Helper T cell (primary cell): ENCODE measurements around the genes PPEF1 and ADGRG2.

DNA sequence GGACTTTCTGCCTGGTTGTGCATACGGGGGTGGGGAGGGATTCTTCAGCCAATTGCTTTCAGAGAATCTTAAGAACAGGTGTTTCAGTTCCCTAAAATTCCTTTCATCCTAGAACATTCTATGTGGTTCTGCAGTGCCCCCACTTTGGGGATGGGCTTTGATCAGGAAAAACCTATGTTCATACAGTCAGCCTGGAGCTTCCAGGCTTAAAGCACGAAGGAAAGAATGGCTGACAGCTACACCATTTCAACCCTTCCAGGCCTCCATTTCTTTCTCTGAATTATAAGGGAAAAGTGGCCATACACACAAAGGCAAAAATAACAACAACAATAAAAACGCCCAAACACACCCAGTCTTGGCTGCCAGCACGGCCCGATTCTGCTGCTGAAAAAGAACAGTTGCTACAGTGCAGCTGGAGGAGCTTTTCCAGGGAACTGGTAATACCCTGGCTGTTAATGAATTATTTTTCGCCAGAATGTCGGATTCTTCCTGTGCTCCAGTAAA is 6.7 kb downstream of the RAI2 start:
- PRO-cap, 2 experiments, result no peak in any of the 2 experiments

- PRO-cap, 2 experiments, result no peak in any of the 2 experiments
Observed at GRCh38 chrX:18104103-18105089, 116.3 kb downstream of the BEND2 start.

GRCh38 chrX:18707276-18707872 is at the start of gene PPEF1:
PPEF1 (plus strand) TSS chrX:18707645.
- PRO-cap, 2 experiments, result no peak in any of the 2 experiments

GRCh38 chrX:18725214-18725743 is 17.8 kb downstream of the PPEF1 start:
- PRO-cap, 2 experiments, result no peak in any of the 2 experiments

GRCh38 chrX:19121987-19122809 is at the start of gene ADGRG2:
ADGRG2 (minus strand) TSS chrX:19122468.
- PRO-cap, 2 experiments, result no peak in any of the 2 experiments

DNA sequence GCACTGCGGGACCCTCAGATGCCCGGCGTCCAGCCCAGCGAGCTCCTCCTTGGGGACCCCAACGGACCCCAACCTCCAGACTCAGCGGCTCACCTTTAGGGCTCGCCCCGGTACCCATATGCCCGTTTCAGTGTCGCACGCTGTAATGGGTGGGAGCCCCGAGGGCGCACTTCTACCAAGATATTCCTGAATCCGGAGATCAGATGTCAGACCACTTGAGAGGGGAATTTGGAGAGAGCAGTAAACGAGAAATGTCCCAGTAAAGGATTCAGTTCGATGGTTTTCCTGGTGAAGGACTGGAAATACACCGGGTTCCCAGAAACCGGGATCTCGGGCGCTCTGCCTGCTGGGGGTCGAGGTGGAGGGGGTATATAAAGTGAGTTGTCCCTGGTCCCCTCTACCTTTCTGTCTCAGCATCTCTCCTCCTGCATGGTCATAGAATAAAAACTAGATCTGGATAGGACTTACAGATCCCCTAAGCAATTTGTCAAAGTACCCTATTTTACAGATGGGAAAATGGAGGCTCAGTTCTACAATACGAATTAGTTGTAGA is 618 bp upstream of the ADGRG2 start:
- PRO-cap, 2 experiments, result no peak in any of the 2 experiments

- PRO-cap, 2 experiments, result no peak in any of the 2 experiments
Observed at GRCh38 chrX:19755683-19755959, 131.8 kb downstream of the SH3KBP1 start.

- PRO-cap, 2 experiments, result no peak in any of the 2 experiments
Observed at GRCh38 chrX:19833065-19834090, 54.0 kb downstream of the SH3KBP1 start.

DNA sequence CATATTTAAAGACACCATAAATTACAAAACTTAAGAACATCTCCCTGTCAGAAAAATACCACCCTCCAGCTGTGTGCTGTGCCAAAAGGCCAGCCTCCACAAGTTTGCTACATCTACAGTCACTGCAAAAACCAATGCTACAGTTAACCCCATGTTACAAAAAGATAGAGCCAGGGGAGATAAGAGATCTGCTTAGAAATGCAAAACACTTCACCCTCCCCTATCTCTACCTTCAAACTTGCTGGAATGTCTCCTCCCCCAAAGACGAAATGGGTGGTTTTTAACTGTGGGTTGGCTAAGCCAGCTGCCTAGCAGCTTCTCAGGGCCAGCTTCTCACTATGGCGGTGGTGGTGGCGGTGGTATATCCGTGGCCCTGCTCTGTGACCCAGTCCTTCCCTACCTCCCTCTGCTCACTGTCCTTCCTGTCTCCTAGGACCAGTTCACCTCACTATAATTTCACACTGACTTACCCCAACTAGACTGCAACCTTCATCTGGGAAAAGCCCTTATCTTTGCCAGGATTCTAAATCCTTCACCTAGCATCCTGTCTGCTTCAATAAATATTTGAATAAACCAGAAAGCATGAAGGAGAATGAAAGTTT is 46.5 kb downstream of the SH3KBP1 start:
- PRO-cap, 2 experiments, result peak in 2 of 2 experiments; most common plus-strand start position 339 of the sequence (in 2)

DNA sequence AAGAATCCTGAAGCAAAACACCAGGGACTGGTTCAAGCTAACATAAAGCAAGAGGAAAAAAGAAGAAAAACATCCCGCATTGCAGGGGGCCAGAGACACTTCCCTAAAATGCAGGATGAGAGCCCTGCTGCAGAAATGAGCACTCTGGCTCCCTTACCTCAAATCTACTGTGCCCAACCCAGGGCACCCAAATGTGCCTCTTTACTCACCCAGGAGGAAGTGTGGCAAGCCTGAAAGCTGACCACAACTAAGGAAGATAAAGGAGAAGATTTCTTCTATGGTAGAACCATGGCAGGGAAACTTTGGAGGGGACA is 21.4 kb downstream of the SH3KBP1 start:
- PRO-cap, 2 experiments, result no peak in any of the 2 experiments

DNA sequence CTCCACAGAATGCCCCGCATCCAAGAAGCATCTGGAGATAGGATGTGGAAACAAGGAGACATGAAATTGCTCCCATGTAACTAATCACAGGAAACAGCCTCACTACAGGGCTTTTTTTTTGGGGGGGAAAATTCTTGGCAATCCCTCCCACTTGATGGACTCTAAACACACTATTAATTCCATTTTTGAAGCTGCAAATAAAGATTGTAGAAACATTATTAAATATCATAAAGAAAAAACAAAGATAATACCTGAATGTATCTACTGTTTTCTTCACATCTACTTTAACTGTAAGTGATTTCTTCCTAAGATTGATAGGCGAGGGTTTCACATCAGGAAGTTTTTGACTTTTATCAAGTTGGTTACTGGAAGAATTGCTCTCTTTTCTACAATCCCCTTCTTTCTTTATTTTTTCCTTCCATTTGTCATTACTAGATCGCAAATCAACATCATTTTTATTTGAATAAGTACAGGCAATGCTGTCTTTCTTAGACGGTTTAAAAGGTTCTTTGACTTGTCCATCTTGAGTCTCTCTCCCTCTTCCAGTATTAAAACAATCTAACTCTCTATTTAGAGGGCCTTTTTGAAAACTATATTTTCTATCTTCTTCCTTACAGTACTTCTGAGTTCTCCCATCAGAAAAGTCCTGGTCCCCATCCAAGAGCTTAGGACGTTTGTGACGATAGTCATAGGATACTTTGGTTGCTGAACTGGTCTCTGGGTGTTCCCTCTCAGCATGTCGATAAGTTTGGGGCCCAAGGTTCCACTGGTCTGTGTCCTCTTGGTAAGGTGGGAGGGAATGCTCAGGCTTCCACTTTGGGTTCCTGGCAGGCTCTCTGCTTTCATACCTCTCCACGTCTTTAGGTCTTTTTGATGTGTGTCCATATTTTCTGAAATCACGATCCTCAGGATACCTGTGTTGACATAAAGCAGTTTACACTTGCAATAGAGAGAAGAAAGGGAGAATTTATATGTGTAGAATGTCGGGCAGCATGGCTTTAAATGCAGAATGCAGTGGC is 25.8 kb downstream of the BCLAF3 start:
- PRO-cap, 2 experiments, result no peak in any of the 2 experiments

DNA sequence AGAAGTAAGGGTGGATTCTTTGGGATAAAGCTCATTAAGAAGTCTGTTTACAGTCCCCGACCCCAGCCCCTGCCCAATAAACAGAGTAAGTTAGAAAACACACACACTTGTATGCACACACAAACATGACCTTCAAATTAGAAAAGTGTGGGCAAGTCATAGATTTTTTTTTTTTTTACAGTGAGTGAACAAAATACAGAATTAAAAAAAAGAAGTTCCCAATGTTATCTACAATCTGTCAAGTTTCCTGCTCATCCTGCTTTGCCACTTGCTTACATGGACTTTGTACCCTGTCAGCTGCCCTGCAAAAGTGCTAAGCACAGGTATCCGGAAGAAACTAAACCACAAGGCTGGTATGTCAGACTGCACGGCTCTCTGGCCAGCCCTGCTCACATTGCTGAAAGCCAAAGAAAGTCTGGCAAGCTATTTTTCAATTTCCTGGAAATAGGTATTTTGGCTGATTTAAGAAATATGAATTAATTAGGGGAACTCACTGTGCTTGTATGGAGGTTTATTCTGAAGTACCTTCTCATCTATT is 38.8 kb upstream of the BCLAF3 start:
- PRO-cap, 2 experiments, result no peak in any of the 2 experiments

DNA sequence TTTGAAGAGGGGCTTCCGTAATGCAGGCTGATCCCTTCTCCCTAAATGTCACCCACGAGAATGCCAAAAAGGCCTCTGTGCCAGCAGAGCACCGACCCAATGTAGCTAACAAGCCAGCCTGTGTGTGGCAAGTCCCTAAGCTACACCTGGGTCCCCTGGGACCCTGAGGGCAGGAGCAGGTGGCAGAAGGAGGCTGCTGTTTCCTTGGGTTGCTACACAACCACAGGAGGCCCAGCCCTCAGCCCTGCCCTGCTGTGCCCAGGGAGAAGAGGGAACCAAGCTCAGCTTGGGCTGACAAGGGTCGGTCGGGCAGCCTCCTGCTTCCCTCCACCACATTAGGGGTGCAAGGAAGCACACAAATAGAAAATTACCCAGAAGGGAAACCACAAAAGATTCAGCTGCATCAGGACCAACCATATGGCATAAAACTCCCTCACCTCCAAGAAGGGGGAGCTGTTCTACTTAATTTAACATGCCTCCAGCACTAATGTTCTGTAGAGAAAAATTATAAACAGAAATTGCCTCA is 55.4 kb downstream of the MAP7D2 start:
- PRO-cap, 2 experiments, result no peak in any of the 2 experiments

DNA sequence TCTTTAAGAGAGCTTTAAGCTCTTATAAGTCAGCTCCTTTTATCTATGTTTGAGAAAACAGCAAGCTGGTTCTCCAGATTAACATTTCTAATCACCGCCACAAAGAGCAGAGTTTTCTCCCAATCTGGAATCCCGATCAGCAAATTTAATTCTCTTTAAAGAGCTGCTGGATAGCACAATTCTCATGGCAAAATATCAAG is 48.8 kb downstream of the RPS6KA3 start:
- PRO-cap, 2 experiments, result no peak in any of the 2 experiments

GRCh38 chrX:20361908-20362273 is 95.2 kb upstream of the RPS6KA3 start:
- PRO-cap, 2 experiments, result no peak in any of the 2 experiments

DNA sequence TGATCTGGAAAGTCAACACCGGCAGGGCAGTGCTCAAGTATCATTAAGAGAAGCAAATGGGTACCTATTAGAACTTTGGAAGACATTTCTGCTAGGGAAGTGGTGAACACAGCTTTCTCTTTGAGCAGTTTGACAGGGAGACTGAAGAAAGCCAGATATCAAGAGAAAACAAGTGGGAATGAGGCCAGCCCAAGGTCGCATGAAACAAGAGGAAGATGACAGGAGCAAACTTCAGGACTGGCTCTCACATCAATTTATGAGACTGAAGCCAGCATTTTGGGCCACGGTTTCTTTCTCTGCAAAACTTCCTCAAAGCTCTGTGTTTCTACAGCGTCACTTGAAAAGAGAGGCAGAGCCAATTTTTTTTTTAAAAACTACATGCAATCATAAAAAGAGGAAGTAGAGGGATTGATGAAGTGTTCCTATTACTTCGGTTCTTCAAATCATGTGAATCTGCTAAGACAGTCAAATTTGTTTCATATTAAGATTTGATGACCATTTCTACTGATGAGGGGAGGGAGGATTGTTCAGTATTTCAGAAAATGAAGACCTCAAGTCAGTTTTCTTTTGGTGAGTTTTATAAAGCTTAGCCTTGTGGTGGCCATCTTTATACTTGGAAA is 108.4 kb upstream of the RPS6KA3 start:
- PRO-cap, 2 experiments, result no peak in any of the 2 experiments

GRCh38 chrX:21905137-21905676 is 35.3 kb upstream of the SMS start:
- PRO-cap, 2 experiments, result no peak in any of the 2 experiments

DNA sequence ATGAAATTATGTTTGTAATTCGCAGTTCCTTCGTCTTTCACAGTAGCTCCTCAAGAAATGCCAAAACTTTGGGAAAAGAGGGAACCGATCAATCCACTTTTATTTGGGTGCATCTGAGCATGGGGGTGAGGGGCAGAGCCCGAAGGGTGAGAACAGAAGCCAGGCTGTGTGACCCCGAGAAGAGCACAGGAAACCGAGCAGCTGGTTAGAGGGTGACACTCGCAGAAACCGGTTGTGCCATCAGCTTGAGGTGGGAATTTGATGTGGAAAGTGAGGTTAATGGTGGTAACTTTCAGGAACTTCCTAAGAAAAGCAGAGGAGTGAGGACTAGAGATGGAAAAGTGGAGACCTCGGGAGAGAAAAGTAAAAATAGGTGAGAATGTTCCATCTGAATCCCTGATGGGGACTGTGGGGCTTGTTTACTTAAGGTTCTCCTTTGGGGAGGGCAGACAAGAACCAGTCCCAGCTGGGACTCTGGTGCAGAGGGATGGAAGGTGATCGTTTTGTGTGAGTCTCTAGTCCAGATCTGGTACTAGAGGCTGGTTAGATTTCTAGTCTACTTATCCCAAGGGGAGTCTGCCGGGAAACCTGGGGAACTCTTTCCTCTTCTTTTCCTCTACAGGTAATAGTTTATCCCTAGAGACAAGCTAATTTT is 1.4 kb downstream of the PTCHD1 start:
- PRO-cap, 2 experiments, result no peak in any of the 2 experiments

DNA sequence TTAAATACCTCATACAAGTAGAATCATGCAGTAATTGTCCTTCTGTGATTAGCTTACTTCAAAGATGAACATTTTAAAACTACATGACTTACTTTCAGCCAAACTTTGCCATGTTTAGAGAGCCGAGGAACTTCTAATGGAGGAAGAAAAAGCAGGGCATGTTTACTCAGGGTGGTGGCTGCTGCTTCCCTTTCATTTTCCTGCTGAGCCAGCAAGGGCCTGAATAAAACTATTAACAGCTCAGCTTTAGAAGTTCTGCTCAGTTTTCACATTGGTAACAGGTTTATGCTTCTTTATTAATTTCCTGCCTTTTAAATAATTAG is 62.2 kb downstream of the APOO start:
- PRO-cap, 2 experiments, result no peak in any of the 2 experiments

GRCh38 chrX:23936046-23936502 is 28.3 kb downstream of the CXorf58 start:
- PRO-cap, 2 experiments, result no peak in any of the 2 experiments